ENCODE measurements around the genes TRIM27 and OR5V1.

DNA sequence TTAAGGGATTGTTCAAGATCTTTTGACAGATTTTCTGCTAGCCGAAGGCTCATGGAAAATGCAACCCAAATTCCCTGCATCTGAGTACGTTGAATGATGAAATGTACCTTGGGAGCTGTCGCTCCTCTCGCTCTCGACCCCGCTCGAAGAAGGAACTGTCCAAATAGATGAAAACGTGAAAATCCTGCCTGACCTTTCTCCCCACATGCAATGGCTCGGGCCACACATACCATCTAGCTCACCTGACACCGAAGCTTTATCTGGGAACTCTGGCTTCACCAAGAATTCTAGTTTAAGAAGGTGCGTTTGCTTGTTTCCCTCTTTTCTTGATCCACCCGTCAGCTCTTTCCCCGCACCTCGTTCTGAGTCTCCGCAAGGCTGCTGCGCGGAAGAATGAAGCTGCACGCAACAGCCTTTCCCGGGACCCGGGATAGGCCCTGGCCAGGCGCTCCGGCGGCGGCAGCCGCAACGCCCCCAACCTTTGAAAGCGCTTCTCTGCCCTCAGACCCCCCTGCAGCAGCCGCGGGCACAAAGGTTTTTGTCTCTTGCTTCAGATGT lies 87.1 kb upstream of the SCAND3 start:
- PRO-cap = no peak

GRCh38 chr6:28896139-28896779 lies 27.5 kb downstream of the TRIM27 start:
- PRO-cap = bidirectional peak, plus-strand start at chr6:28896464, minus-strand start at chr6:28896333

DNA sequence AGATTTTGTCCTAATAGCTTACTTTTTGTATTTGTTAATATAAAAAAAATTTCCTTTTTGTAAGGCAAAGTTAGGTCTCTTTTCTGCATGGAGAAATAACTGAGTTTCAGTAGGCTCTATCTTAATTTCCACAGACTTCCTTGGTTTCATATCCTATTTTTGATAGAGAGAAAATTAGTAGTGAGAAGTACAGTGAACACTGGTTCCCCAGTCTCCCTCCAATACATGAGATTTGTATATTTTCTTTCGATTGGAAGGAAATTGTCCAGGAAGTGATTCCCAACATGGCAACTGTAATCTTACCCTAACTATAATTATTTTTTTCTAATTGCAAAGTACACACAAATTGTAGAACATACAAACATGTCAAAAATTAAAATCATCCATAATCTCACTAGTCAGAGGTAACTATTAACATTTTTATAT lies 26.4 kb downstream of the TRIM27 start:
- PRO-cap = no peak

DNA sequence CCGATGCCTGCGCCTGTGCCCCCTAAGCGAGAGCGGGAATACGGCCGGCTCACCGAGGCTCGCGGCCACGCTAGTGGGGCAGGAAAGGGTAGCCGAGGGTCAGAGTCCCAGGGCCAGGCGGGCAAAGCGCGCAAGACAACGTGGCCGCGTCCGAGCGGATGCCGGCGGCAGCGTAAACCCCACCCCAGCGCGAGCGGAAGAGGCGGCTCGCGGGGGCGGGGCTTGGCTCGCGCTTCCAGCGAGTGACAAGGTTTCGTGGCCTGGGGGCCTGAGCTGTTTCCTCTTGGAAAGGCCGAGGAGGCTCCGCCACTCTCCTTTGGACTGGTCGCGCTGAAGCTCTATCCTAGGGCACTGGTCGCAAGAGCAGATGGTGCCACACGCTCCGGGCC lies at the start of gene TRIM27:
TSS of gene TRIM27 (minus strand) at position 174 of the 389 bp plus-strand sequence.
- PRO-cap = bidirectional peak, plus-strand start at position 248 of the sequence, minus-strand start at position 174 of the sequence

DNA sequence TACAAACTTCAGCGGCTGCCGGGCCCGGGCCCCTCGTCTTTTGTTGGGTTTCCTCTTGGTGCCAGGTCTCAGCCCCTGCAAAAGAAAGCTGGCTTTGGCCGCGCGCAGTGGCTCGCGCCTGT lies 277 bp upstream of the TRIM27 start:
- PRO-cap = no peak

- PRO-cap = no peak
These were observed 35.0 kb upstream of the TRIM27 start for GRCh38 chr6:28958610-28959341.

- PRO-cap = no peak
These were observed 6.3 kb upstream of the ZNF311 start for GRCh38 chr6:29011220-29011985.

- PRO-cap = no peak
These were observed at the start of gene OR5V1 for GRCh38 chr6:29368583-29369205. TSS of gene OR5V1 (minus strand) at chr6:29368865.

- PRO-cap = no peak
These were observed 847 bp downstream of the GABBR1 start for GRCh38 chr6:29631960-29632712.

DNA sequence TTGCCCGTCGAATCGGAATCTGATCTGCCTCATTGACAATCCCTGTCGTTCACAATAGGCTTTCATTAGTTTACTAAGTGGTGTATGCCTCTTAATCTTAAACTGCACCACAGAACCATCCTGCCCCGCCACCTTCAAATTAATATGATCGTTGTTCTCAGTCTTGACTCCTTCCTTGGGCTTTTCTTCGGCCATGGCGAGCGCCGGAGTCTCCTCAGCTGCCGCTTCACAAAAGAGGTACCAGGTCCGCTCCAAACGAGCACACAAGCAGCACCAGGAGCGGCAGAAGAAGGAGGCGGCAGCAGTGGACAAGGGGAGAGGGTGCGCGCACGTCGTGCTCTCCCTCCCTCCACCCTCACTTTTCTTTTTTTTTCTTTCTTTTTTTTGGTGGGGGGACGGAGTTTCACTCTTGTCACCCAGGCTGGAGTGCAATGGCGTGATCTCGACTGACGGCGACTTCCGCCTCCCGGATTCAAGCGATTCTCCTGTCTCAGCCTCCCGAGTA lies 3.2 kb upstream of the GABBR1 start:
- PRO-cap = no peak

- PRO-cap = bidirectional peak, plus-strand start at chr6:29724195, minus-strand start at chr6:29724076
These were observed 634 bp downstream of the HLA-F start for GRCh38 chr6:29723587-29724548.

DNA sequence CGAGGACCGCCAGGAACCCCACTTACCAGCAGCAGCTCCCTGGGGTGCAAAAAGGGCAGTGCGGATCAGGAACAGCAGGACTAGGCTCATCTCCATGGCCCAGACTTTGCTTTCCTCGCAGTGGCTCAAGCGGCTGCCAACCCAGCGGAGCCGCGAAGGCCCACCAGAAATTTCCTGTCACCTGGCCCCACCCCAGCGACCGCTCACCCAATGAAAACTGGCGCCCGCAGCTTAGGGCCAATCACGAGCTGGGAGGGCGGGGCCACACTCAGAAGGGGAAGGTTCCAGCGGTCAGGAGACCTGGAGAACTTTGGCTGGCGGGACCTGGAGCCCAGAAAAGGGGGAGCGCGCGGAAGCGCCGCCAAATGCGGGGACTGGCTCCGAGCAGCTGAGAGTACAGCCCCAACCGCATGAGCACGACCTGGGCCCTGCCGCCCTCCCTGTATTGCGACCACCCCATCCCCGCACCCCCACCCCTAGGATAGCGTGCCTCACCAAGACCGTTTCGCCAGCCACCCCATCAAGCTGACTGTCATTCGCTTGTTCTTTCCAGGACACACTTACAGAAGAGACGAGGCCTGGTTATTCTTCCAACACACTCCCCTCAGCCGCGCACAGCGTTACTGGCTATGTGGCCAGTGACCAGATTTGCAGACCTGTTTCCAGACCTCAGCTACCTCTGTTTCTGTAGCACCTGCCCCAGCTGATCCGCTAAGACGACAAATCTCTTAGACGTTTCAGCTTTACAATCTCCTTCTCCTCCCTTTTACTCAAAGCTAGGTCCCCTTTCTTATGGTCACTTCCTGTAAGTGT lies 25.8 kb downstream of the HLA-F start:
- PRO-cap = bidirectional peak, plus-strand start at position 303 of the sequence, minus-strand start at position 143 of the sequence

- PRO-cap = no peak
These were observed 16.5 kb upstream of the HLA-A start for GRCh38 chr6:29925731-29926395.

- PRO-cap = unidirectional peak, plus-strand start at chr6:29943292
These were observed 613 bp downstream of the HLA-A start for GRCh38 chr6:29942649-29943640.

DNA sequence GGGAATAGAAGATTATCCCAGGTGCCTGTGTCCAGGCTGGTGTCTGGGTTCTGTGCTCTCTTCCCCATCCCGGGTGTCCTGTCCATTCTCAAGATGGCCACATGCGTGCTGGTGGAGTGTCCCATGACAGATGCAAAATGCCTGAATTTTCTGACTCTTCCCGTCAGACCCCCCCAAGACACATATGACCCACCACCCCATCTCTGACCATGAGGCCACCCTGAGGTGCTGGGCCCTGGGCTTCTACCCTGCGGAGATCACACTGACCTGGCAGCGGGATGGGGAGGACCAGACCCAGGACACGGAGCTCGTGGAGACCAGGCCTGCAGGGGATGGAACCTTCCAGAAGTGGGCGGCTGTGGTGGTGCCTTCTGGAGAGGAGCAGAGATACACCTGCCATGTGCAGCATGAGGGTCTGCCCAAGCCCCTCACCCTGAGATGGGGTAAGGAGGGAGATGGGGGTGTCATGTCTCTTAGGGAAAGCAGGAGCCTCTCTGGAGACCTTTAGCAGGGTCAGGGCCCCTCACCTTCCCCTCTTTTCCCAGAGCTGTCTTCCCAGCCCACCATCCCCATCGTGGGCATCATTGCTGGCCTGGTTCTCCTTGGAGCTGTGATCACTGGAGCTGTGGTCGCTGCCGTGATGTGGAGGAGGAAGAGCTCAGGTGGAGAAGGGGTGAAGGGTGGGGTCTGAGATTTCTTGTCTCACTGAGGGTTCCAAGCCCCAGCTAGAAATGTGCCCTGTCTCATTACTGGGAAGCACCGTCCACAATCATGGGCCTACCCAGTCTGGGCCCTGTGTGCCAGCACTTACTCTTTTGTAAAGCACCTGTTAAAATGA lies 1.8 kb downstream of the HLA-A start:
- PRO-cap = no peak

GRCh38 chr6:29948078-29948941 lies 6.0 kb downstream of the HLA-A start:
- PRO-cap = no peak

- PRO-cap = bidirectional peak, plus-strand start at chr6:29976417, minus-strand start at chr6:29976275
These were observed 33.8 kb downstream of the HLA-A start for GRCh38 chr6:29976107-29976524.

DNA sequence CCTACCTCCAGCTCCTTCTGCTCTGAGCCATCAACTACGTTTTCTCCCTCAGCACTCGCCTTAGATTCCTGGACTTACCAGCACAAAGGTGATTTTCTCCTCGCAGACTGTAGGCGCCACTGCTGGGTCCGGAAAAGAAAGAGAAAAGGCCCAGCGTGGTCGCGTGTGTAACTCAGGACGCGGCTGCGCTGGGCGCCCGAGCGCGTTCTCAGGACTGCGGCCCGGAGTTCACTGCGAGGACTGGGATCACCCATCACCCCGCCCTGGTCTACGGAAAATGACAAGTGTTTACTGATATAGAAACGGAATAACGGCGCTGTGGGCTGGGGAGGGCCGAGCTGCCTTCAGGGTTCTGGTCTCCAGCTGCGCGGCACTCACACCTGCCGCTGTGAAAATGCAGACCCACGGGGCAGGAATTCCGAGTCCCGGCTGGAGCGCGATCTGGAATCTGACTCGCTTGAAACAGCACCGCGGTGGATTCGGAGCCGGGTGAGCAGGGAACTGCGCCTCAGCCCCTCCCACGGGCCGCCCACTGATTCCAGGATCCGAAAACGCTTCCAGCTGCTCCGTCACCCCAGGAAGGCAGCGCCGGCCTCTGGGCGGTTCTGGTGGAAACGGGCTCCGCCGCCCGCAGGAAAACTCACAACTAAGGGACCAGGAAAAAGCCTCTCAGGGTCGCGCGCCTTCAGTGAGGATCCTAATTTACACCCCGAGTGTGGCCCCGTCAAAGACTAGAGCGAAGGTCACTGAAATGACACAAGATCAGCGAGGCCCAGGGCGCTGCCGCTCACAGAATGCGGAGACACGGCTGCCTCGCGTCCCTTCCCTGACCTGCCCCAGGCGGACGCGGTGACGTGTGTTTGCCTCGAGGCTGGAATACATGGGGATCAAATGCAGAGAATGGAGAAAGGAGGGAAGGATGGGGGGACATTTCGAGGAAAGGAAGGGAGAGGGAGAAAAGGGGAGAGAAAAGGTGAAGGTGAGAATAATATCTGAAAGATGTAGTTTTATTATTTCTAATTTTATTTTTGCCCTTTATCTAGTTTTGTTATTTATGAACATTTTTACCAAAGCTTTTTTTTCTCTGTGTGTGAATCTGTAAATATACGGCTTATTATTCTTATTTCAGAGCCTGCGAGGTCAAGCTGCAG lies 34.6 kb downstream of the HLA-A start:
- PRO-cap = unidirectional peak, plus-strand start at position 175 of the sequence; unidirectional peak, minus-strand start at position 223 of the sequence; bidirectional peak, plus-strand start at position 577 of the sequence, minus-strand start at position 464 of the sequence; bidirectional peak, plus-strand start at position 909 of the sequence, minus-strand start at position 796 of the sequence

DNA sequence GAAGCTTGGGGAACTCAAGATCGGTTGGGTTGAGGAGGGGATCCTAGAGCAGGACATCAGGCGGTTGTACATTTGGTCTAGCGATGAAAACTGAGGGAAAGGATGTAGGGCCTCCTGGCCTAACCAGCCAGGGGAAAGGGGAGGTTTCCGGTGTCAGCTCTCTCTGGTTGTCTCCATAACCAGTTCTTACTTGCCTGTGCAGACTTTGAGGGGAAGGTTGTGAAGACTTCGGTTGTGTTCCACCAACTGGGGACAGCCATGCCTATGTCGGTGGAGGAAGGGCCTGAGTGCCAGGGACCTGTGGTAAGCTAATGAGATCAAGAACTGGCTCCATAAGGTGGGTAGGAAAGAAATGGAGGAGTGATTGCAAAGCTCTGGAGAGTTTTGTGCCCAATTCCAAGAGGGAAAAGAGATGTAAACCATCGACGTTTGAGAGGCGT lies 670 bp downstream of the POLR1H start:
- PRO-cap = no peak

DNA sequence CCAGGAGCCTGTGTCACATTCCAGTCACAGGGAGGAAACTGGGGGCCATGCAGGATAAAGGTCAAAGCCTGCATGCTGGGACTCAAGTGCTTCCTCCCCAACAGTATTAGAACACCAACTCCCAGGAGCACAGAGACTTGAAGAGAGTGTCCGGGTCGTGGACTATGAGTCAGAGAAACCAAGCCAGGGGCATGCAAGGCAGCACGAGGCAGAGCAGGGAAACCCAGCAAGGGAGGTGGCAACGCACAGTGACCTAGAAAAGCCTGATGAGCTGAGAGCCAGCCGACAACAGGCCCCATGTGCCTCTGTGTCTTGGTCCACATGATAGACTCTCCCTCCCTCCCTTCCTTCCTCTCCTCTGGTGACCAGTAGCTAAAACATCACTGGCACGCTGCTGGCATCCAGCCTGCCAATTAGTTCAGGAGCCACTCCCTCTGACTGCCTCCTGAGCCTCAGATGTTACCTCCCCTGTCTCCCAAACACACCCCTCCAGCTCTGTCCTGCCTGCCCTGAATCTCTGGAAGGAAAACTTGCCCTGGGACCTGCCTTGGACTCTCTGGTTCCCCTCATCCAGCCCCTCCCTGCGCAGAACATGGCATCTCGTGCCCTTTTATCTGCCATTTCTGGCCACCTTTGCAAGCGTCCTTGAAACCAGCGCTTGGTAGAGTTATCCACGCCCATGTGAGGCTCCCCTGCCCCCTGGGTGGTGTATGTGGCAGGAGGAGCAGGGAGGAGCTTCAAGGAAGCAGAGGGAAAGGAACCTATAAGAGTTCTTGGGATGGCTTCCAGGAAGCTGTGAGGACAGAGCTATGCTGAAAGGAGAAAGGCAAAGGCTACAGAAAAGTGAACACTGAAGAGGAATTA lies 16.2 kb upstream of the RNF39 start:
- PRO-cap = no peak